ENCODE measurements around a stretch of chr10.

GRCh38 chr10:109969752-109970326 is 37.9 kb upstream of the ADD3 start:
- RAMPAGE, long total RNA, result no peak
- RRBS, result no CpG with 5 or more reads among the region's 7 CpGs
PRO-cap:
- standard, result no peak
- CoPRO, capped RNA only, 2 experiments, result no peak in any of the 2 experiments
- CoPRO, capped and uncapped RNA, 2 experiments, result no peak in any of the 2 experiments
- CoPRO, uncapped RNA only, 2 experiments, result no peak in any of the 2 experiments
CAGE:
- cytosol, long polyA plus RNA, result no peak
- long polyA plus RNA, result no peak
- nucleolus, long total RNA, result no peak
- nucleus, long polyA plus RNA, result no peak

- RAMPAGE, long total RNA, result no peak
- RRBS, result no CpG with 5 or more reads among the region's 2 CpGs
PRO-cap:
- standard, result no peak
- CoPRO, capped RNA only, 2 experiments, result no peak in any of the 2 experiments
- CoPRO, capped and uncapped RNA, 2 experiments, result no peak in any of the 2 experiments
- CoPRO, uncapped RNA only, 2 experiments, result no peak in any of the 2 experiments
CAGE:
- cytosol, long polyA plus RNA, result no peak
- long polyA plus RNA, result no peak
- nucleolus, long total RNA, result no peak
- nucleus, long polyA plus RNA, result no peak
These were observed 78.7 kb downstream of the ADD3 start for GRCh38 chr10:110086561-110086811.

DNA sequence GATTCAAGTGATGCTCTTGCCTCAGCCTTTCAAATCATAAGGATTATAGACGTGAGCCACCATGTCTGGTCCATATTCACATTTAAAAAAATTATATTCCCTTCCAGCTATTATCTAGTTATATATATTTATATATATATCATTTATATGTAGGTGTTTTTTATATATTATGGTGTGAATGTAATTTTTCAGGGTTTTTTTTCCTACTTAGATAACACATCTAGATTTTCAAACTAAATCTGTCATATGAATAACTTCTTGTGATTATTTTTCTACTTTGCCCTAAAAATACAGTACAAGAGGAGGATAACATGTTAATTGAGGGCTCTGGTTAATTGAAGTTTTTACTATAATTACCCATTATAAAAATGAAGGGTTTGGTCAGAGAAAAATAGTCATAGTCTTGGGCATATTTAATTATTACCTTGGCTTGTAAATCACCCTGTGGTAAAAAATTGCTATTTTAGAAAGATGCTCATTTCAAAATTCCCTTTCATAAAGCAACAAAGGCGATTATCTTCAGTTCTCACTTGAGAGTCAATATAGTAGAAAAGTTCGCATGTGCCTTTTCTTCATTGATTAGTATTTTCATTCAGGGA is 70.9 kb upstream of the MXI1 start:
- RAMPAGE, long total RNA, result no peak
- RRBS, result no CpG with 5 or more reads among the region's 3 CpGs
PRO-cap:
- standard, result no peak
- CoPRO, capped RNA only, 2 experiments, result no peak in any of the 2 experiments
- CoPRO, capped and uncapped RNA, 2 experiments, result no peak in any of the 2 experiments
- CoPRO, uncapped RNA only, 2 experiments, result peak in 2 of 2 experiments; most common plus-strand start position 267 of the sequence (in 1)
CAGE:
- cytosol, long polyA plus RNA, result no peak
- long polyA plus RNA, result no peak
- nucleolus, long total RNA, result no peak
- nucleus, long polyA plus RNA, result no peak

- RAMPAGE, long total RNA, result no peak
- RRBS, result 23% methylated on average over 3 of the region's 51 CpGs
PRO-cap:
- standard, result bidirectional peak, plus-strand start at chr10:110208754, minus-strand start at chr10:110208704; bidirectional peak, plus-strand start at chr10:110209139, minus-strand start at chr10:110209200
- CoPRO, capped RNA only, 2 experiments, result peak in 2 of 2 experiments; most common plus-strand start chr10:110208759 (in 1); most common minus-strand start chr10:110209203 (in 2)
- CoPRO, capped and uncapped RNA, 2 experiments, result no peak in any of the 2 experiments
- CoPRO, uncapped RNA only, 2 experiments, result no peak in any of the 2 experiments
CAGE:
- cytosol, long polyA plus RNA, result no peak
- long polyA plus RNA, result no peak
- nucleolus, long total RNA, result no peak
- nucleus, long polyA plus RNA, result no peak
These were observed 1.4 kb downstream of the MXI1 start for GRCh38 chr10:110208434-110209481.

- RAMPAGE, long total RNA, result no peak
- RRBS, result no CpG with 5 or more reads among the region's 50 CpGs
PRO-cap:
- standard, result no peak
- CoPRO, capped RNA only, 2 experiments, result peak in 2 of 2 experiments; most common plus-strand start chr10:110210930 (in 2); most common minus-strand start chr10:110210894 (in 2)
- CoPRO, capped and uncapped RNA, 2 experiments, result no peak in any of the 2 experiments
- CoPRO, uncapped RNA only, 2 experiments, result peak in 1 of 2 experiments; most common plus-strand start chr10:110210917 (in 1); most common minus-strand start chr10:110210870 (in 1)
CAGE:
- cytosol, long polyA plus RNA, result no peak
- long polyA plus RNA, result no peak
- nucleolus, long total RNA, result no peak
- nucleus, long polyA plus RNA, result no peak
These were observed 3.2 kb downstream of the MXI1 start for GRCh38 chr10:110210516-110211089.

DNA sequence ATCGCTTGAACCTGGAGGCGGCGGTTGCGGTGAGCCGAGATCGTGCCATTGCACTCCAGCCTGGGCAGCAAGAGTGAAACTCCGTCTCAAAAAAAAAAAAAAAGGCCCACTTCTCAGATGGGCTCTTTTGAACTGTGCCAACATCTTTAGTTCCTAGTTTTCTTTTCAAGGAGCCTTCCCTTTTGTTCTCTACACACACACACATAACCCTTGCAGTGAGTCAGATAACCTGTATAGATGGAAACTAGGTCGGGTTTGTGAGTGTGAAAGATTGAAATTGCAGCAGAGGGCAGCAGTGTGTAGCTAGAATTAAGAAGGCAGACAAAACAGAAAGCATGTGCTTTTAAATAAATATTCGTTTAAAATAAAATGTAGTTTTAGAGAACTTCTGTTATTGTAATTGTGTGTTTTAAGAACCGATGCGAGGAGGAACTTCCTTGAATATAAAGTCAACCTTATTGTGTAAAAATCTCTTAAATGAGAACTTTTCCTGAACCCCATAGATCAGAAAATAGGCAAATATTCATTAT is 1.4 kb upstream of the SMNDC1 start:
- RAMPAGE, long total RNA, result no peak
- RRBS, result no CpG with 5 or more reads among the region's 11 CpGs
PRO-cap:
- standard, result no peak
- CoPRO, capped RNA only, 2 experiments, result no peak in any of the 2 experiments
- CoPRO, capped and uncapped RNA, 2 experiments, result no peak in any of the 2 experiments
- CoPRO, uncapped RNA only, 2 experiments, result no peak in any of the 2 experiments
CAGE:
- cytosol, long polyA plus RNA, result no peak
- long polyA plus RNA, result no peak
- nucleolus, long total RNA, result no peak
- nucleus, long polyA plus RNA, result no peak

GRCh38 chr10:110395668-110396455 is 91.1 kb upstream of the SMNDC1 start:
- RAMPAGE, long total RNA, result no peak
- RRBS, result no CpG with 5 or more reads among the region's 7 CpGs
PRO-cap:
- standard, result no peak
- CoPRO, capped RNA only, 2 experiments, result no peak in any of the 2 experiments
- CoPRO, capped and uncapped RNA, 2 experiments, result no peak in any of the 2 experiments
- CoPRO, uncapped RNA only, 2 experiments, result no peak in any of the 2 experiments
CAGE:
- cytosol, long polyA plus RNA, result no peak
- long polyA plus RNA, result no peak
- nucleolus, long total RNA, result no peak
- nucleus, long polyA plus RNA, result no peak

DNA sequence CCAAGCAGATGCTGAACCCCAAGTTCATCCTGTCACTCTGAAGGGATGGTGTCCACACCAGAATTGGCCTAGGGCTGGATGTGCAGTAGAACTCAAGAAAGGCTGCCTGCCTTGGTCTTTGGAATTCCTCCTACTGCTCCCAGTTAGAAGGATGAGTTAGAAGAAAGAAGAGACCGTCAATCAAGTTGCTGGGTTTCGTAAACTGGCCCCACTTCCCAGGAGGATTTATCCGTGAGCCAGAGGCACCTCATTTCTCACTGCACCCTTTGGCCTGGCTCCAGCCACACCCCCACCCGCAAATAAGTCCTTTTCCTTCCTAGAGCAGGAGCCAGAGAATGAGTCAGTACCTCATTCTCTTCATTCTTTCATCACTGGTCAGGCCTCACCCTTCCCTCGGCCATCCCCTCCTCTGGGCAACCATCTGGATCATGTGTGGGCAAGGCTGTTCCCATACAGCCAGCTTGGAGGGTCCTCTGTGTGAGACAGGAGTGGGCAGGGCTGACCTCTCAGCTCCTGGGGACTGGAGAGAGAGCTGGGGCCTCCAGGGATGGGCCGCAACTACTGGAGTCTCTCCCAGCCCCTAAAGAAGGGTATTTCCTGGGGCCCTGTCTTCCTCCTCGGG is 87.3 kb upstream of the DUSP5 start:
- RAMPAGE, long total RNA, result no peak
- RRBS, result no CpG with 5 or more reads among the region's 7 CpGs
PRO-cap:
- standard, result no peak
- CoPRO, capped RNA only, 2 experiments, result no peak in any of the 2 experiments
- CoPRO, capped and uncapped RNA, 2 experiments, result no peak in any of the 2 experiments
- CoPRO, uncapped RNA only, 2 experiments, result no peak in any of the 2 experiments
CAGE:
- cytosol, long polyA plus RNA, result no peak
- long polyA plus RNA, result no peak
- nucleolus, long total RNA, result no peak
- nucleus, long polyA plus RNA, result no peak

DNA sequence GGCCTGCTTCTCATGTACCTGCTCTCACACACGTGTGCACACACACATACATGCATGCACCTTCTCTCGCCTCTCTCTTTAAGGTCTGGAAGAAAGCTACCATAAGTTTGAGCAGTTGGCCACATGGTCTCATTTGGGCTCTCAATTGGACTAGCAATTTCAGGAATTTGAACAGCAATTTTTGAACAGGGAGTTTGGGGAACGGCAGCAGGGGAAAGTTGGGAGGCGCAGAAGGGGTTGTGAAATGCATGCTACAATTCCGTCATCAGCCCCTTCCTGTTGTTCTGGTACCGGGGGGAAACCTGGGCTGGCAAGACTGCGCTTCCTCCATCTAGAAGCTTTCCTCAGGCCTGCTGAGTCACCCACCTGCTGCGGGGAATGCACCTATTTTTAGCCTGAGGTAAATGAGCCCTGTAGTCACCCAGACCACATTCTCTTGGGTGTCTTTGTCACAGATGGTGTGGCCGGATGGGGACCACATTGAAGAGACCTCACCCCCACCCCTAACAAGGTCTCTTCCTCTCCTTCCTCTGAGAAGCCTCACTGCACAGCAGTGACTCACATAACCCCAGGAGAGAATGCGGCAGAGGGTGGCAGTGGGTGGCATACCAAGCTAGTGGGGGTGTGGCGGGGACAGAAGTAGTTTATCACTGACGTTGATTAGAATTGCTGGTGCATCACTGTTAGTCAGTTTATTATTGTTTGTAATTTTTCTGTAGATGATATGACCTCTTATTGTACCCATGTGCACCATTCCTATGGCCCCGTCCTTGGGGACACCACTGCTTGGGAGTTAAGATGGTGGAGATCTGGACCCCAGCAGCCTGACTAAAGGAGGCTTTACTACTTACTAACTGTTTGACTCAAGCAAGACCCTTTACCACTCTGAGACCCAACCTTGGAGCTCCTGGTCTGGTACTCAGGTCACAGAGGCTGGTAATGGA is 83.1 kb upstream of the DUSP5 start:
- RAMPAGE, long total RNA, result no peak
- RRBS, result no CpG with 5 or more reads among the region's 13 CpGs
PRO-cap:
- standard, result no peak
- CoPRO, capped RNA only, 2 experiments, result no peak in any of the 2 experiments
- CoPRO, capped and uncapped RNA, 2 experiments, result no peak in any of the 2 experiments
- CoPRO, uncapped RNA only, 2 experiments, result no peak in any of the 2 experiments
CAGE:
- cytosol, long polyA plus RNA, result no peak
- long polyA plus RNA, result no peak
- nucleolus, long total RNA, result no peak
- nucleus, long polyA plus RNA, result no peak

- RAMPAGE, long total RNA, result no peak
- RRBS, result no CpG with 5 or more reads among the region's 6 CpGs
PRO-cap:
- standard, result no peak
- CoPRO, capped RNA only, 2 experiments, result no peak in any of the 2 experiments
- CoPRO, capped and uncapped RNA, 2 experiments, result no peak in any of the 2 experiments
- CoPRO, uncapped RNA only, 2 experiments, result no peak in any of the 2 experiments
CAGE:
- cytosol, long polyA plus RNA, result no peak
- long polyA plus RNA, result no peak
- nucleolus, long total RNA, result no peak
- nucleus, long polyA plus RNA, result no peak
These were observed 82.1 kb upstream of the DUSP5 start for GRCh38 chr10:110415327-110416274.

- RAMPAGE, long total RNA, result no peak
- RRBS, result no CpG with 5 or more reads among the region's 6 CpGs
PRO-cap:
- standard, result no peak
- CoPRO, capped RNA only, 2 experiments, result no peak in any of the 2 experiments
- CoPRO, capped and uncapped RNA, 2 experiments, result no peak in any of the 2 experiments
- CoPRO, uncapped RNA only, 2 experiments, result no peak in any of the 2 experiments
CAGE:
- cytosol, long polyA plus RNA, result no peak
- long polyA plus RNA, result no peak
- nucleolus, long total RNA, result no peak
- nucleus, long polyA plus RNA, result no peak
These were observed 1.0 kb upstream of the DUSP5 start for GRCh38 chr10:110496632-110497120.

DNA sequence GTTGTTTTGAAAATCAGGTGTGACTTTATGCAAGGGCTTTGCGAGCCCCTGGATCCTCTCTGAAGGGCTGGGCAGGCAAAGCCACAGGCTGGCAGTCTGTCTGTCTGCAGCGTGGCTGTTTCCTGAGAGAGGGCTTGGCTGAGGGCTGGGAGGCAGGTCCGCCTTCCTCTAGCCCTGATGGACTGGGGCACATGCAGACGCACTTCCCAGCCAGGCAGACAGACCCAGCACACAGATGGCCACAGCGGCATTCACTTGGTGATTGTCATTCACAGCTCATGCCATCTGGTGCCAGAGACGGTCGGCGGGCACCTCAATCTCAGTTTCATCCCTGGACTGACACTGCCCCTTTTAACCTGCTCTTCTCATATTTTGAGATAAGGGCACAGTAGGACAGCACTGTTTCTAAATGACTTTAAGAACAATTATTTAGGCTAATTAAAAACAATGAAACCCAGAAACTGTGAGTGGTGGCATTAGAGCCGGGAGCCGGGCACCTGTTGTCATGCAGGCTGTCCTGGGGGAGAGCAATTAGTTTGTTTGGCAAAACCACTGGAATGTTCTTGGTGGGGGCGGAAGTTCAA is 35.6 kb downstream of the RBM20 start:
- RAMPAGE, long total RNA, result no peak
- RRBS, result no CpG with 5 or more reads among the region's 11 CpGs
PRO-cap:
- standard, result no peak
- CoPRO, capped RNA only, 2 experiments, result no peak in any of the 2 experiments
- CoPRO, capped and uncapped RNA, 2 experiments, result no peak in any of the 2 experiments
- CoPRO, uncapped RNA only, 2 experiments, result no peak in any of the 2 experiments
CAGE:
- cytosol, long polyA plus RNA, result no peak
- long polyA plus RNA, result no peak
- nucleolus, long total RNA, result no peak
- nucleus, long polyA plus RNA, result no peak

- RAMPAGE, long total RNA, result no peak
- RRBS, result no CpG with 5 or more reads among the region's 2 CpGs
PRO-cap:
- standard, result no peak
- CoPRO, capped RNA only, 2 experiments, result no peak in any of the 2 experiments
- CoPRO, capped and uncapped RNA, 2 experiments, result no peak in any of the 2 experiments
- CoPRO, uncapped RNA only, 2 experiments, result no peak in any of the 2 experiments
CAGE:
- cytosol, long polyA plus RNA, result no peak
- long polyA plus RNA, result no peak
- nucleolus, long total RNA, result no peak
- nucleus, long polyA plus RNA, result no peak
These were observed 106.8 kb downstream of the RBM20 start for GRCh38 chr10:110750909-110751326.

- RAMPAGE, long total RNA, result no peak
- RRBS, result no CpG with 5 or more reads among the region's 13 CpGs
PRO-cap:
- standard, result no peak
- CoPRO, capped RNA only, 2 experiments, result no peak in any of the 2 experiments
- CoPRO, capped and uncapped RNA, 2 experiments, result no peak in any of the 2 experiments
- CoPRO, uncapped RNA only, 2 experiments, result no peak in any of the 2 experiments
CAGE:
- cytosol, long polyA plus RNA, result no peak
- long polyA plus RNA, result no peak
- nucleolus, long total RNA, result no peak
- nucleus, long polyA plus RNA, result no peak
These were observed 37.7 kb upstream of the PDCD4 start for GRCh38 chr10:110833851-110834529.

- RAMPAGE, long total RNA, result no peak
- RRBS, result no CpG with 5 or more reads among the region's 1 CpG
PRO-cap:
- standard, result no peak
- CoPRO, capped RNA only, 2 experiments, result no peak in any of the 2 experiments
- CoPRO, capped and uncapped RNA, 2 experiments, result no peak in any of the 2 experiments
- CoPRO, uncapped RNA only, 2 experiments, result no peak in any of the 2 experiments
CAGE:
- cytosol, long polyA plus RNA, result no peak
- long polyA plus RNA, result no peak
- nucleolus, long total RNA, result no peak
- nucleus, long polyA plus RNA, result no peak
These were observed 25.9 kb upstream of the PDCD4 start for GRCh38 chr10:110845615-110846347.

DNA sequence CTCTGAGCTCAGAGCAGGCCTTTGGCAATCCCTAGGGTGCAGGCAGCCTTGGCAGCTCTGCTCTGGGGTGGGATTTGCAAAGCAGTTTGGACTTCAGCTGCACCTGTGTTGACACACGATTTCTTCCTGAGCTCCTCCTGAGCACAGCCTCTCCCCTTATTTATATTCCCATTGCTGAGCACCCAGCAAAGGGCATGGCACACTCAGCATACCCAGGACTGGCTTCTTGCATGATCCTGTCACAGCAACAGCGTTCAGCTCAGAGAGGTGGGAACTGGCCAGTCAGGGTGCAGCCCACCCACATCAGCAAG is 25.4 kb upstream of the PDCD4 start:
- RAMPAGE, long total RNA, result no peak
- RRBS, result no CpG with 5 or more reads among the region's 2 CpGs
PRO-cap:
- standard, result no peak
- CoPRO, capped RNA only, 2 experiments, result no peak in any of the 2 experiments
- CoPRO, capped and uncapped RNA, 2 experiments, result no peak in any of the 2 experiments
- CoPRO, uncapped RNA only, 2 experiments, result no peak in any of the 2 experiments
CAGE:
- cytosol, long polyA plus RNA, result no peak
- long polyA plus RNA, result no peak
- nucleolus, long total RNA, result no peak
- nucleus, long polyA plus RNA, result no peak

DNA sequence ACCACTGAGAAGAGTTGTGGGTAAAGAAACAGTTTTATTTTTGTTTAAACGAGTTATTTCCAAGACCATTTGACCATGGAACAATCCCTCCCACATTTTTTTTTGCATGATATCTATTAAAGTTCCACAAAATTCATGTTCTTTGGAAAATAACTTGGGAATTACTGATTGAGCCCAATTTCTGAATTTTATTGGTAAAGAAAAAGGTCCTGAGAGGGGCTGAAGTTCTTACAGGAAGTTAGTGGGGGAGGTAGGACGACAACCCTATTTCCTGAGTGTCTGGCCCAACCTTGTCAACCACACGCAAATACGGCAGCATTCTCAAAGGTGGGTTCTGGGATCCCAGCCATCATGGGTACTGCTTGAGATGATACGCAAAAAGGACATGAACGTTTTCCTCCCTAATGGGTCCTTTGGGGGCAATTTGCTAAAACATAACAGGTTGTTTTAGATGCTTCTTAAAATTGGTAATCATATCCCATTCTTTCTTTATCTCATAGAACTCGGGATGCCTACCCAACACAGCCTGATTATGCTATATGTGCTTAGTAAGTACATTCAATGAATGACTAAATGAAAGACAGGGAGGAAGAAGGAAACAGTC is 2.8 kb upstream of the PDCD4 start:
- RAMPAGE, long total RNA, result no peak
- RRBS, result no CpG with 5 or more reads among the region's 7 CpGs
PRO-cap:
- standard, result no peak
- CoPRO, capped RNA only, 2 experiments, result no peak in any of the 2 experiments
- CoPRO, capped and uncapped RNA, 2 experiments, result no peak in any of the 2 experiments
- CoPRO, uncapped RNA only, 2 experiments, result no peak in any of the 2 experiments
CAGE:
- cytosol, long polyA plus RNA, result no peak
- long polyA plus RNA, result no peak
- nucleolus, long total RNA, result no peak
- nucleus, long polyA plus RNA, result no peak

GRCh38 chr10:110873066-110873632 is 1.4 kb downstream of the PDCD4 start:
- RAMPAGE, long total RNA, result no peak
- RRBS, result no CpG with 5 or more reads among the region's 8 CpGs
PRO-cap:
- standard, result no peak
- CoPRO, capped RNA only, 2 experiments, result no peak in any of the 2 experiments
- CoPRO, capped and uncapped RNA, 2 experiments, result no peak in any of the 2 experiments
- CoPRO, uncapped RNA only, 2 experiments, result no peak in any of the 2 experiments
CAGE:
- cytosol, long polyA plus RNA, result no peak
- long polyA plus RNA, result no peak
- nucleolus, long total RNA, result no peak
- nucleus, long polyA plus RNA, result no peak